ENCODE measurements around a stretch of chr1.

DNA sequence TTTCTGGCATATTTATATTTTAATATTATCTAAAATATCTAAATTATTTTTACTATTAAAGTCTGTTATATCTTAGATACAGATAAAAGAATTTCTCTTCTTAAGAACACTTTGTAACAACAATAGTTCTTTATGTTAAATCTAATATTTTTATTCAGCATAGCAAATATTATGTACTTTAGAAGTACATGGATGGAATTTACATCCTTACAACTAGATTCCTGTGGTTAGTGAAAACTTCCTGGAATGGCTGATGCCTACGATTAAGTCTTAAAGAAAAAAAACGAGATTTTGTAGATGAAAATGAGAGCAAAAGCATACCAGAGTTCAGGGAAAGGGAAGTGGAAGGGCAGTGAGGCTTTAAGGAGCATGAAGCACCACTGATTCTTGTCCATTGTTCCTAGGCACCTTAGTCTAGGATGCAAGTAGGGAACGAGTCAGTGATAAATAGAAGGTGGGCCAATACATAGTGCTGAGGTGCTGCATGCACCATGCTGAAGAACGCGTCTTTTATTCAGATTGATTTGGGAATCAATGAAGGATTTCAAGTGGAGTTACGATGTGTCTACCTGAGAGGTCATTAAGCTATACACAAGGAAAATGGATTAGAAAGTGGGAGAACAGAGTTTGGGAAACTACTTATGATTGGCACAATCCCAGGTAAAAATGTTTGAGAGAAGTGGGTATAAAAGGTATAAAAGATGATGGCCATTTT, 26.7 kb downstream of the CFH start:
- PRO-cap: no peak

DNA sequence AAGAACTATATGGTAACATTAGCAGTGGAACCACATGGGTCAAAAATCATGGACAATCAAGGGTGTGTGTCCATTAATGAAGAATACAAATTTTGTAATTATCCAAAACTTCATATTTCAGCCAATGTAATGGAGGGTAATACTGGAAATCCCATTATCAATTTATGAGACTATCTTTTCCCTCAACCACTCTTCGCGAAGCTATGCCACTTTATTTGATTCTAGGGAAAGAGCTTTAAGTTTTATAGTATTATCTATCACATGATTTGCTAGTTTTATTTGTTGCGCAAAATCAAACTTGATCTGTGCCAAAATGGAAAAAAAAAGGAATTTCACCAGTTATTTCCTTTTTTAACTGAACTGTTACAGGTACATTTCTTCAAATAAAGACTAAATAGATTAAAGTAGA, 1.1 kb downstream of the CFHR3 start:
- PRO-cap: no peak

DNA sequence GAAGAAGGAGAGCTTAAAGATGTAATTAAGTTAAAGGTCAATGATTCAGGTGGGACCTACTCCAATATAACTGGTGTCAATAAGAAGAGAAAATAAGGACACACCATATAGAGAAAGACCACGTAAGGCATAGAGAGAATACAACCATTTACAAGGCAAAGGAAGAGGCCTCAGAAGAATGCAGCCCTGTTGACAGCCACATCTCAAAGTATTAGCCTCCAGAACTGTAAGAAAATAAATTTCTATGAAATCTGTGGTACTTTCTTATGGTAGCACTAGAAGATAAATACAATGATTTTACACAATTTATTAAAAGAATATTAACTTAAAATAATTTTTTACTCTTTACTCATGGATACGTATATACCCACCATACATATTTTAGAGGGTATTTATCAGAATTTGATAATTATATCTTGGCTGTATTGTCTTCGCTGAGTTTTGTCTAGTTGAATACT, 1.9 kb downstream of the CFHR4 start:
- PRO-cap: no peak

GRCh38 chr1:196941617-196941821, 2.0 kb upstream of the CFHR2 start:
- PRO-cap: no peak

- PRO-cap: no peak
Observed at GRCh38 chr1:197096754-197097539, 29.9 kb upstream of the F13B start.

- PRO-cap: no peak
Observed at GRCh38 chr1:197675835-197676170, 99.5 kb downstream of the DENND1B start.

DNA sequence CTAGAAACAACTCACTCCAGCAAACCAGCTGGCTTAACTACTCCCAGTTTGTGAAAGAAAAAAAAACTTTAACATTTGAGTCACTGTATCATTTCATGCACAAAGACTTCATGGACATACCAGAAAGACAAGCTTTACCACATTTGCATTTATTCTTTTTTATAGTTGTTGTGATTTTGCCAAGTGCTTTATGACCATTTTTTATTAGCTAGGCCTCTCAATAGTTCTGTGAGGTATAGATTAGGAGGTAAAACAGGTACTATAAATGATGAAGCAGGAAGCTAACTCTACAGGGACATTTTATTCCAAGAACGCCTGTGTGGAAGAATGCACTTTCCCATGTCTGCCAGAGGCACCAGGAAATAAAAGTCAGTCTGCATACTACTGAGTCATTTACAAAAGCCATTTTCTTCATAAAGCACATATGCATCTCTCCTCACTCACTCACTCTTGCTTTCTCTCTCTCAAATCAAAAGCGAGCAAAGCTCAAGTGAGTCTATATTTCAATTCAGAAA, 8.3 kb upstream of the DENND1B start:
- PRO-cap: no peak

GRCh38 chr1:197884270-197884673, 18.2 kb upstream of the C1orf53 start:
- PRO-cap: no peak

GRCh38 chr1:197955542-197956237, 38.5 kb downstream of the LHX9 start:
- PRO-cap: no peak

GRCh38 chr1:198167297-198168187, 10.7 kb downstream of the NEK7 start:
- PRO-cap: no peak

GRCh38 chr1:198175770-198176426, 19.1 kb downstream of the NEK7 start:
- PRO-cap: no peak

DNA sequence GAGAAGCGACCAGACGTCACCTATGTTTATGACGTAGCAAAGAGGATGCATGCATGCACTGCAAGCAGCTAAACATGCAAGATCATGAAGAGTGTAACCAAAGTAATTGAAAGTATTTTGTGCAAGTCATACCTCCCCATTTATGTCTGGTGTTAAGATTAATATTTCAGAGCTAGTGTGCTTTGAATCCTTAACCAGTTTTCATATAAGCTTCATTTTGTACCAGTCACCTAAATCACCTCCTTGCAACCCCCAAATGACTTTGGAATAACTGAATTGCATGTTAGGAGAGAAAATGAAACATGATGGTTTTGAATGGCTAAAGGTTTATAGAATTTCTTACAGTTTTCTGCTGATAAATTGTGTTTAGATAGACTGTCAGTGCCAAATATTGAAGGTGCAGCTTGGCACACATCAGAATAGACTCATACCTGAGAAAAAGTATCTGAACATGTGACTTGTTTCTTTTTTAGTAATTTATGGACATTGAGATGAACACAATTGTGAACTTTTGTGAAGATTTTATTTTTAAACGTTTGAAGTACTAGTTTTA, 162.7 kb downstream of the NEK7 start:
- PRO-cap: no peak

- PRO-cap: no peak
Observed at GRCh38 chr1:198598649-198599453, 40.0 kb upstream of the PTPRC start.

GRCh38 chr1:198668911-198669525, 30.2 kb downstream of the PTPRC start:
- PRO-cap: no peak

GRCh38 chr1:199448784-199449059, 578.8 kb upstream of the NR5A2 start:
- PRO-cap: no peak

DNA sequence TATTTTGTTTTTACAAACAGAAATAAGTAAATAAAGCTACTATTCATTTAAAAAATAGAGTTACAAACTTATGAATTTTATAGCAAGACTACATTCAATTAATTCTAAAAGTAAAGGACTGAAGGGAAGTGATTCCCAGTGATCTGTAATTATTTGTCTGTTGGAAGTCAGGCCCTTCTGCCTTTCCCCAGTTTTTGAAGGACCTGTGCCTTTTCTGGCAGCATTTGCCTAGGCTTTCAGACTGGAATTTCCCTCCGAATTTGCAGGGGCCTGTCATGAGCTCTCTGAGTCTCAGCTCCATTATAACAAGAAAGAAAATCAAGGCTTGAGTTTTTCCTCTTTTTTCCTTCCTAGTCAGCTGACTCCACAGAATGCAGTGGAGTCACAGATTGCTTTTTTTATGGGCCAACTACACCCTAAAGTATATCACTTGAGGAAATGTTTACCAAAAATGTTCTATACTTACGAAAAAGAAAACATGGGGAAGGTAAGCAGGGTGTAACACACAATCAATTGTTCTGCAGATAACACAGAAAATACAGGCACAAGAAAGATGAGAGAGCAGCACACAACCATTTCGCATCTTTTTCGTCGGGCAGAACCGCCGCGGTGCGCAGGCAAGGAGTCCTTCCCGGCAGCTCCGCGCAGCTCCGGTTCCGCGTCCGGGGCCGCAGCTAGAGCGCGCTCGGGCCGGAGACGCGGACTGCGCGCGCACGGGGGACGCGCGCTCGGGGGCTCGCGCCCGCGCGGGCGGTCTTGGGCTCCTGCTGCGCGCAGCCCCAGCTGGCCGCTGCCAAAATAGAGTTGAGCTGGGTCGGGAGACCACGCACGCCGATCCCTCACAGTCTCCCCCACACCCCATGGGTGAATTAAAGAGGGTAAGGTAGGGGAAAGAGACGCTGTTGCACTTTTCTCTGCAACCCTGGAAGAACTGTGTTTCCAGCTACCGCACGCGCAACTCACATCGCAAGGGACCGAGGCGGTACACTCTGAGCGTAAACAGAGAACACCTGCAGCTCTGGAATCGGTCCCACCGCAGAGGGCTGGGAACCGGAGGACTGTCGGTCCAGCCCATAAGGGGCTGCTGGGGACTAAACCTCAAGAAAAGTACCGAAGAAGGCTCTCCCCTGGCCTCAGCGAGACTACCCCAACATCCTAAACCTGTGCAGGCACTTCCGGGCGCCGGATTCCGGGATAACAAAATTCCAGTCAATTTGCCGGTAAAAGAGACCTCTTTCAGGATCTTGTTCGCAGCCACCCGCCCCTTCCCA, 1.4 kb downstream of the NR5A2 start:
- PRO-cap: no peak

- PRO-cap: no peak
Observed at GRCh38 chr1:200033360-200033863, 5.9 kb downstream of the NR5A2 start.

GRCh38 chr1:200036264-200037216, 9.0 kb downstream of the NR5A2 start:
- PRO-cap: no peak

DNA sequence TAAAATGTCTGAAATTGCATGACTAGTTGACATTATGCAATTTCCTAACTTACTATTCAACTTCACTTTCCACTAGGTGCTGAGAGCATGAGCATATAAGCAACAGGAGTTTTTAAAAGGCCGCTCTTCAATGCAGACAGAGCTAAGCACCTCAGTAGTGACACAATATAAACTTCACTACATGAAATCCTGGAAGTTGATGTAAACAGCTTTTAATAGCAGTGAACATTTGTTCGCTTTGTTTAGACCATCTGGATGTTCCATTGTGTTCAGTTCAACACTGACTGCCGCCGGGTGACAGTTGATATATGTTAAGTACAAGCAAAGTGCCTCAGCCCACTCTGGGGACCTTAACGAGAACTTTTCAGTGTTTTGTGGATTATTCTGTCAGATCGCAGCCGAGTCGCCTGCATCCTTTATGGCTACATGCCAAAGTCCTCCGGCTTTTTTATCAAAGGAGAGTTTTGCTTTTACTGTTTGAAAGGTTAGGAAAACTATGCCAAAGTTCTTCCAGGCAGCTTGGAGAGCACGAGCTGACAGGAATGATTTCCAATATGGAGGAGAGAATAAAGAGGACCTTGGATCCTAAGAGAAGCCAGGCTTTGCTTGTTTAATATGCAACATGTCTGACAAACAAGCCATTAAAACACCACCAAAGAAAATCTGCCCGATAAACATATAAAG, 167.3 kb downstream of the ZNF281 start:
- PRO-cap: no peak

GRCh38 chr1:200405300-200405713, 4.5 kb downstream of the ZNF281 start:
- PRO-cap: no peak